ENCODE data around the gene AK4.

GRCh38 chr1:61414047-61414732 is 310.8 kb downstream of the TM2D1 start:
- PRO-cap, result no peak

- PRO-cap, result no peak
Observed at GRCh38 chr1:61436560-61437104, 288.3 kb downstream of the TM2D1 start.

DNA sequence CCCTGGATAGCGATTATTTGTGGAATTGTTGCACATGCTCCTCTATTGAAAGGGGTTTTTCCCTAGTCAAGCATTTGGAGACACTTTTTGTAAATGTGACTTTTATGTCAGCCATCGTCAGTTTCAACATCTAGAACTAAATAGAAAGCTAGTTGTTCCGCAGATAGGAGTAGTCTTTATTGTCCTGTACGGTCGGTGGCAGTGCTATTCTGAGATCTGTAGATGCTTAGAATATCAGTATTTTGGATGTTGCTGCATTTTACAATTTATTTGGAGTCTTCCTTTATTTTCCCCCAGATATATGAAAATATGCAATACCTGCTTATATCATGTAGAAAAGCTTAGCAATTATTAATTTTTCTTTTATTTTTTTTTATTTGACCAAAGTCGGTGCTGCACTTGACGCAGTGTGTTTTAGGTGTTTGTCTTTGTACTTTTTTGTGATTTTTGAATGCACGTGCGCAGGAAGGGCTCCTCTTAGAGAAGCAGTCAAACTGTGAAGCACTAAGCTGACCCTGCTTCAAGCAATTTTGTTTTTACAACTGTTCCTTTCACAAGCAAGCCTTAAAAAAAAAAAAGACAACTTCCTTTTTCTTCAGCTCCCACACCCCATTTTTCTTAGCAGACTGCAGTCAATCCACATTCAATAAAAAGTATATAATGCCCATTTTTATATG is 267.5 kb downstream of the TM2D1 start:
- PRO-cap, result no peak

DNA sequence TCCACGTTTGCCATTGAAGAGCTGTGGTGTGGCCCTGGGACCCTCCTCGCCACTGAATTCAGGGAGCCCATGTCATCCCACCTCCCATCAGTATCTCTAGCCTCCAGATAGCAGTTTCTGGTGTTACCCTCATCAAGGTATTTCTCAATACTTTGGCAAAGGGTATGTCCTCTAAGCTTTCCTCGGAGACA is 233.6 kb downstream of the TM2D1 start:
- PRO-cap, result no peak

DNA sequence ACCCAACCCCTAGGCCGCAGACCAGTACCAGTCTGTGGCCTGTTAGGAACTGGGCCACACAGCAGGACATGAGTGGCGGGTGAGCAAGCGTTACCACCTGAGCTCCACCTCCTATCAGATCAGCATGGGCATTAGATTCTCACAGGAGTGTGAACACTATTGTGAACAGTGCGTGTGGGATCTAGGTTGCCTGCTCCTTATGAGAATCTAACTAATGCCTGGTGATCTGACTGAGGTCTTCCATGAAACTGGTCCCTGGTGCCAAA is 208.7 kb downstream of the TM2D1 start:
- PRO-cap, result no peak

- PRO-cap, result no peak
Observed at GRCh38 chr1:61743418-61743806, 1.1 kb downstream of the PATJ start.

- PRO-cap, result no peak
Observed at GRCh38 chr1:62337613-62338293, 18.5 kb upstream of the KANK4 start.

GRCh38 chr1:62690330-62690780 is 2.2 kb upstream of the DOCK7 start:
- PRO-cap, result no peak

DNA sequence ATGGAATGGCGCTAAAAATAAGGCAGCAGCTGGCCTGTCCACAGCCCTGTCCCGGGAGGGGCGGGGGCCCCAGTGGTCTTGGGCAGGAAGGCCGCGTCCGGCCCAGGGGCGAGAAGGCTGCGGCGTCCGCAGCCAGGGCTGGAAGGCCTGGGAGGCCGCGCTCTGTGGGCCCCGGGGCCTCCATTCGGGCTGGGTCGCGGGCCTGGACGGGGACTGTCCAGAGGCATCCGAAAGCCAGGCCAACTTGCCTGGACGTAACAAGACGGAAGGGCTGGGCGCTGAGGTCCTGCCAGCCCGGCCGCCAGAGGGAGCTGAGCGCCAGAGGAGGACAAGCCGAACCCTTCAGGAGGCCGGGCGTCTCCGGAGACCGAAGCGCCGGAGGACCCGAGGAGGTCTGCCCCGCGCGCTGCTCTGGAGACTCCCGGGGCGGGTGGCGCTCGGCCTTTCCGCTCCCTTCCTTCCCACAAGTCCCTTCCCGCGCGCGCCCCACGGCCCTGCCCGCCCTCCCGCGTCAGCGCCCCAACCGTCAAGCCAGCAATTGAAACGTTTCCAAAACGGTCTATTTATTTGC is 5.5 kb upstream of the FOXD3 start:
- PRO-cap, result unidirectional peak, plus-strand start at position 363 of the sequence; bidirectional peak, plus-strand start at position 402 of the sequence, minus-strand start at position 413 of the sequence

DNA sequence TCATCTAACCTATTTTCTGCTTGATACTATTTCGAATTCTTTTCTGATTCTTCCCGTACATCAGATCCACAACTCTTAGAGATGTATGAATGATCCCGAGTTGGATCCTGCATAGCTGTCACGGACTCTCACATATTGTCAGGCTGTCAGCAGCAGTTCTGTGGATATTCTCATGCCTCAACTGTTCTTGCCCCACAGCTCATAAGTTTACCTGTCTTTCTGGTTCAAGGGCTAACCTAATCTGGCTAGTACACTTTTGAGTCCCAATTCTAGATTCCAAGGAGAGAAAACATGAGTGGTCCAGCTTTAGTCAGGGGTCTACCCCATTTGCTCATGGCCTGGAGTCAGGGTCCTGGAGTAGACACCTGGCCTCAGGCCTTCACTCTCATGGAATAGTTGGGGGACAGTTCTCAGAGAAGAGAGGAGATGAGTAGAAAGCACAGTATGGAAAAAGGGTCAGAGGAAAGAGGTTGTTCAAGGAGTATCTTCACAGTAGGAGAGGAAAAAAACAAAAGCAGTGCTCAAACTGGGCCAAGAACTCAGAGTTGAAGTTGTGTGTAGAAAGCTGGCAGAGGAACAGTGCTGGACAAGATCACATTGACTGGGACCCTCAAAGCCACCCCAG is 25.8 kb downstream of the PGM1 start:
- PRO-cap, result no peak

GRCh38 chr1:63949735-63950547 is 176.1 kb downstream of the ROR1 start:
- PRO-cap, result no peak

- PRO-cap, result no peak
Observed at GRCh38 chr1:64107648-64107957, 95.8 kb upstream of the UBE2U start.

- PRO-cap, result no peak
Observed at GRCh38 chr1:64143277-64144145, 59.9 kb upstream of the UBE2U start.

DNA sequence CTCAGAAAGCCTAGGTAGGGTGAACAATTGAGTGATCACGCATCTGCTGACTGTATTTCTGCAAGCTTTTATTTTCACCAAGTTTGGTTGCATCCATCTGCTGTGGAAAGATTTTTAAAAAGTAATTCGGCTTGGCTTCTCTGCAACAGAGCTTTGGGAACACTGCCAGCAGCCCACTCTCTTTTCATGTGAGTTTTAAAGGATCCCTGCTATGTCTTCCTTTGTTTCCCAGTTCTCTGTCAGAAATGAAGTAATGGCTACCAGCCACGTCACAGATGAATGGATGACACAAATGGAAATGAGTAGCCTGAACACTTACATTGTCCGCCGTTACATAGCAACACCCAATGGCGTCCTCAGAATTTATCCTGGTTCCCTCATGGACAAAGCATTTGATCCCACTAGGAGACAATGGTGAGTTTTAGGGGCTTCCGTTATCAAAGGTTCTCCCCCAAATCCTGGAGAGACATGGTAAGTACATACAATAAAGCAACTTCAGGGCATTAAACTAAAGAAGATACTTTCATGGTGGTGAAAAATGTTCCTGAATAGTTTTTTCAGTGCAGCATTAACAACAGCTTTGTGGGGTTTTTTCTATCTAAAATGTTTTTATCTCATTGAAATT is 80.5 kb upstream of the RAVER2 start:
- PRO-cap, result no peak

DNA sequence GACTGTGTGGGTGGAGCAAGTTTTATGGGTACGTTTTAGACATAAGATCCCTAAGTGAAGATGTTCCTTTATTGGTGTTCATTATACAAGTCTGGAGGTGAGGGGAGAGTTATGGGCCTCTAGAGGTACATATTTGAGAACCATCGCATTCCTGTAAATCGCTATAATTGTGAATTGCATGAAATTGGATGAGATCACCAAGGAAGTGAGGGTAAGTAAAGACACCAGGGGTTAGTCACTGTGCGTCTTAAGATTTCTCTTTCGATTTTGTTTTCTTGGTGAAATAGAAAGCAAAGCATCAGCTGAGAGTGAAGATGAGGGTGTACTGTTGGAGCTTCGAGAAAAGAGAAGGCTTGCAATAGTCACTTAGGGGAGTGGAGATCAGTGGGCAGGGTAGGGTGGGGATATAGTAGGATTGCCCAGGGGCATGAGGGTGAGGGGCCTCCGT is 82.1 kb downstream of the RAVER2 start:
- PRO-cap, result unidirectional peak, plus-strand start at position 305 of the sequence

DNA sequence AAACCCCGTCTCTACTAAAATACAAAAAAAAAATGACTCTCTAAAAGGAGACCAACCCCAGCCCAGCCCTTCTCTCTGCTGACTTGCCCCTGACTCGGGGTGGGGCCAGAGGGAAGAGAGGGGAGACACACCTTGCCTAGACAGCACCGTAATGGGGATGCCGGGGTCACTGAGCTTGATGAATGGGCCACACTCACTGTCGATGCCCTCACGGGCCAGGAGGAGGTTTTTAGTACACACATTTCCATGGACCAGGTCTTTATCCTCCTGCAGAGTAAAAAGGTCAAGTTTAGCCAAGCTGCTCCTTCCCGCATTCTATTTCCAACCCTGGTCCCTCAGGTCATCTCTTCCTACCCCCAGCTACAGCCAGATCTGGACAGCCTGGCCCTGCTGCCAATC is 99.7 kb downstream of the RAVER2 start:
- PRO-cap, result no peak

DNA sequence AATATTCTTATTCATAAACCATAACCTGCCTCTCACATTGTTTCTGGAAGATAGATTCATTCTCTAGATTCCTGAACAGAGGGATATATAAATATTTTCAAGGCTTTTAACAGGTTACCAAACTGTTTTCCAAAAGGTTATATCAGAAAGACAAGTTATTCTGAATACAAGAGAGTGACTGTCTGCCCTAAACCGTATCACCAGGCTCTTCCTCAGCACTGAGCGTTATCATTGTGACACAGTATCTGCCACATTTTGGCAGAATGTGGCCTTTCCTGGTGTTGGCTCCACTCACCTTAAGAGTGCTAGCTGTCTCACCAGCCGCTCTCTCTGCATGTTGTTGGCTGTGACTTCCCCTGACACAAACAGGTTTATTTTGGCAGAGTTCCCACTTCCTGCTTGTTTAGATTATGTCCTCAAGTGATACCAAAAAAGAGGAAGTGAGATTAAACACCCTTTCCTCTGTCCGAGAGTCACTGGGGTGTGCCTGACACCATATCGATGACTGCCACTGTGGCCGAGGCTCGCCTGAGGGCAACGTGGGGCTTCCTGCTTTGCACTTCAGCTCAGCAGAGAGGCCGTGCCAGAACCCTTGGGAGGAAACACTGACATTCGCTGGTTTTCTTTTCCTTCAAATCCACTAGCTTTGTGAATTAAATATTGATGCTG is 102.3 kb downstream of the JAK1 start:
- PRO-cap, result no peak

DNA sequence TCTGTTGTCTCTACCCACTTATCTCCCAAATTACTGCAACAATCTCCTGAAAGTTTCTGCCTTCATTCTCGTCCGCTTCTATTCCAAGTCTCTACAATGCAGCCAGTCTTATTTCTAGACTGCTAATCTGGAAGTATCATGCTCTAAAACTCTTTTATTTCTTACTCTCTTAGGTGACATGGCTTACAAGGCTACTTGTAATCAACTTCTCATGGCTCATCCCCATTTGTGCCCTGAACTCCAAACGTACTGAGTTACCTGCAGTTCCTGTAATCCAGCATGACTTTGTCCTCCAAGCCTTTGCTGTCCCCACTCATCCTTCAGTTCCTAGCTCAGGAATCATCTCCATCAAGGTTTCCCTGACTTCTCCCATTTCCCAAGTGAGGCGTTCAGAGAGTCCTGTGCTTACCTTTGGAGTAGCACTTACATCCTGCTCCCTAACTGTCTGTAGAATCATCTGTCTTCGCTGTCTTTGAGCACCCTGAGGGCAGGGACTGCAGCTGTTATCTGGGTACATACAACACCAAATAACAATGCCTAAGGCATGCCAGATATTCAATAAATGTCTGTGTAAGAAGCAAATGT is 65.6 kb downstream of the JAK1 start:
- PRO-cap, result no peak

GRCh38 chr1:64917136-64918298 is 48.8 kb downstream of the JAK1 start:
- PRO-cap, result no peak

DNA sequence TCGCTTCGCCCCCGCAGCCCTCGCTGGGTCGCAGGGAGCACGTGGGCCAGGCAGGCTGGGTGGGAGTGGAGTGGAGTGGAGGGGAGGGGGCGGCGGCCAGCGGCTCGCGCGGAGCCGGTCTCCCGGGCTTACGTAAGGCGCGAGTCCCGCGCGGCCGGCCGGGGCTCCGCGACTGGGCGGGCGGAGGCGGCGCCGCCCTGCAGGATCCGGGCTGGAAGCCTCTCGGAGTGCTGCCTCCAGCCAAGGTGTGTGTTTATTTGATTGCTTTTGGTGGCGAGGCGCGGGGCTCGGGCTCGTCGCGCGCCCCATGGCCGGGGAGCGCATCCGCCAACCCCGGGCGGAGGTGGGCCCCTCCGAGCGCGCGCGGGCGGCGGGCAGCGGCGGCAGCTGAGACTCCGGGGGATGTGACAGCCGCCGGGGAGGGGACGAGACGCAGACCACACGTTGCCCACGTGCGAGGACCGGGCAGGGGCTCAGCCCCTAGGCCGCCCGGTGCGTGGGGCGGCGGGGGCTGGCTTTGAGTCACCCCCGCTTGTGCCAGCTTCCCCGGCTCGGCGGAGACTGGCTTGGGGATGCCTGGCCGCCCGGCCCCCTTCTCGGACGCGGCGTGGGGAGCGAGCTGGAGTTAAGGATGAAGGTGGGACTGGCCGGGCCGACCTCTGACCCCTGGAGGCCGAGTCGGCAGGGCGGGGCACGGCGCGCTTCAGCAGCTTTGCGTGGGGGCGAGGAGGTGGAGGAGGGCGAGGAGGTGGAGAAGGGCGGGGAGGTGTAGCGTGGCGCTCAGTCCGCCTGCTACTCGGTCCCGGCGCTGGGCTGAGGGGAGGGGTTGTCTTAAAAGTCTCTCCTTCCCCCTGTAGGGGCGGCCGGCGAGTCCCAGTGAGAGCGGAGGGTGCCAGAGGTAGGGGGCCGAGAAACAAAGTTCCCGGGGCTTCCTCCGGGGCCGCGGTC is at the start of gene AK4:
TSS of gene AK4 (plus strand) at position 783 of the 948 bp plus-strand sequence.
- PRO-cap, result unidirectional peak, plus-strand start at position 202 of the sequence